Cardiac septum (tissue), 1 donor: ENCODE measurements around the gene GHSR.

DNA sequence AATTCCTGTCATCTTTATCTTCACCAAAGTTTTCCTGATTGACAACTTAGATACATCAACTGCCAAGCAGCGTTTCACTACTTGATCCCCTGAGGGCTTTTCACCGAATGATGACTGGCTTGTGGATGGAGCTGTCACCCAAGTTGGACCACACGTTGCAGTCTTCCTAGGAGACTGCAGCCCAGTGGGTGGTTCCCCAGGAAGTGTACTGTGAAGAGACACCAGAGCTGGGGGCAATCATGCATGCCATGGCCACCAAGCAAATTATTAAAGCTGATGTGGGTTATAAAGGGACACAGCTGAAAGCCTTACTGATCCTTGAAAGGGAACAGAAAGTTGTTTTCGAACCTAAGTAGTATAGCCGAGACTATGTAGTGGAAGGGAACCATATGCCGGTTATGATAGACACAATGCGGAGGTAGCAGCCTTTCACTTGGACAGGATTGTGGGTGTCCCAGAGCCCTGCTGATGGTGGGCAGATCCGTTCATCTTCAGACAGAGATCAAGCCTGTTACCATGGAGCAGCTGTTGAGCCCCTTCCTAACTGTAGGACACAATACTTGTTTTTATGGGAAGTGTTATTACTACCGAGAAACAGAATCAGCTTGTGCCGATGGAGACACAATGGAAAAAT is 20.8 kb downstream of the SAMD7 start:
- PRO-cap = no peak

- PRO-cap = no peak
Measured at GRCh38 chr3:169940647-169940848, 26.1 kb upstream of the SEC62 start.

GRCh38 chr3:169975452-169975753 is 8.8 kb downstream of the SEC62 start:
- PRO-cap = no peak

- PRO-cap = no peak
Measured at GRCh38 chr3:169992598-169993230, 26.1 kb downstream of the SEC62 start.

DNA sequence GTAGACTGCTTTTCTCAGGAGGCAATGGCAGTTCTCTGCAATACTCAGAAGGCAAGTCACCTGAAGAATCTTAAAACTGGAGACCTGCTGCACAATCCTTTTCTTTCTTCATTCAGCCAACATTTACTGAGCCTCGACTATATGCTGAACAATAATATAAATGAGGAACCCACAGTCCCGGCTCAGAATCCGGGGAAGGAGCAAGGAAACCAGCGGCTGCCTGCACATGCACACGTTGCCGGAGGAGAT is 35.2 kb downstream of the SEC62 start:
- PRO-cap = no peak

DNA sequence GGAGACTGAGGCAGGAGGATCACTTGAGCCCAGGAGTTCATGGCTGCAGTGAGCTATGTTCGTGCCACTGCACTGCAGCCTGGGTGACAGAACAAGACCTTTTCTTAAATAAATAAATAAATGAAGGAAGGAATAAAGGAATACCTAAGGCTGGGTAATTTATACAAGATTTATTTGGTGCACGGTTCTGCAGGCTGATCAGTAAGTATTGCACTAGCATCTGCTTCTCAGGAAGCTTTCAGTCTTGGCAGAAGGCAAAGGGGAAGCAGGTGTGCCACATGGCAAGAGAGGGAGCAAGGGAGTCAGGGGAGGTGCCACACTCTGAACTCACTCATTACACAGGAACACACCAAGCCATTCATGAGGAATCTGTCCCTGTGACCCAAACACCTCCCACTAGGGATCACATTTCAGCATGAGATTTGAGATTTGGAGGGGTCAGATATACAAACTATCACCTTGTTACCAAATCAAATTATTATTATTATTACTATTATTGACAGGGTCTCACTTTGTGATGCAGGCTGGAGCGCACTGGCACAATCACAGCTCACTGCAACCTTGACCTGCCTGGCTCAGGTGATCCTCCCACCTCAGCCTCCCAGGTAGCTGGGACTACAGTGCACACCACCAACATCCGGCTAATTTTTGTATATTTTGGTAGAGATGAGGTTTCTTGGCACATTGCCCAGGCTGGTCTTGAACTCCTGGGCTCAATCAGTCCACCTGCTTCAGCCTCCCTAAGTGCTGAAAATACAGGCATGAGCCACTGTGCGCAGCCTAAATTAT is 56.5 kb downstream of the PRKCI start:
- PRO-cap = no peak

DNA sequence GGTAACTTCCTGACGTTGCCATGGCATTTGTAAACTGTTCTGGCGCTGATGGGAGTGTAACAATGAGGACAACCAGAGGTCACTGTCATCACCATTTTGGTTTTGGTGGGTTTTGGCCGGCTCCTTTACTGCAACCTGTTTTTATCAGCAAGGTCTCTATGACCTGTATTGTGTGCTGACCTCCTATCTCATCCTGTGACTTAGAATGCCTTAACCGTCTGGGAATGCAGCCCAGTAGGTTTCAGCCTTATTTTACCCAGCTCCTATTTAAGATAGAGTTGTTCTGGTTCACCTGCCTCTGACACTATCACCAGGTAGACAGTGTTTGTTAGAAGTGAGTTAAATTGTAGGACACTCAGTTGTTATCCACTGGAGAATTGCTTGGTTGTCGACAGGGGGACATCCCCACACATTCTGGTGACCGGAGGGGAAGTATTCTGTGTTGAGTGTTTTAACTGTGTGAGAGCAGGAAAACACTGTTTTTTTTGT is 36.9 kb upstream of the SKIL start:
- PRO-cap = no peak

DNA sequence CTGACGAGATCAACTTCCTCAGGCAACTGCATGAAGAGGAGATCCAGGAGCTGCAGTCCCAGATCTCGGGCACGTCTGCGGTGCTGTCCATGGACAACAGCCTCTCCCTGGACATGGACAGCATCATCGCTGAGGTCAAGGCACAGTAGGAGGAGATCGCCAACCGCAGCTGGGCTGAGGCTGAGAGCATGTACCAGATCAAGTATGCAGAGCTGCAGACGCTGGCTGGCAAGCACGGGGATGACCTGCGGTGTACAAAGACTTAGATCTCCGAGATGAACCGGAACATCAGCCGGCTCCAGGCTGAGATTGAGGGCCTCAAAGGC is 77.4 kb downstream of the CLDN11 start:
- PRO-cap = no peak

- PRO-cap = no peak
Measured at GRCh38 chr3:170778615-170779027, 91.4 kb downstream of the RPL22L1 start.

- PRO-cap = no peak
Measured at GRCh38 chr3:171017178-171017578, 9.3 kb downstream of the SLC2A2 start.

- PRO-cap = no peak
Measured at GRCh38 chr3:171677372-171678204, 132.7 kb downstream of the PLD1 start.

DNA sequence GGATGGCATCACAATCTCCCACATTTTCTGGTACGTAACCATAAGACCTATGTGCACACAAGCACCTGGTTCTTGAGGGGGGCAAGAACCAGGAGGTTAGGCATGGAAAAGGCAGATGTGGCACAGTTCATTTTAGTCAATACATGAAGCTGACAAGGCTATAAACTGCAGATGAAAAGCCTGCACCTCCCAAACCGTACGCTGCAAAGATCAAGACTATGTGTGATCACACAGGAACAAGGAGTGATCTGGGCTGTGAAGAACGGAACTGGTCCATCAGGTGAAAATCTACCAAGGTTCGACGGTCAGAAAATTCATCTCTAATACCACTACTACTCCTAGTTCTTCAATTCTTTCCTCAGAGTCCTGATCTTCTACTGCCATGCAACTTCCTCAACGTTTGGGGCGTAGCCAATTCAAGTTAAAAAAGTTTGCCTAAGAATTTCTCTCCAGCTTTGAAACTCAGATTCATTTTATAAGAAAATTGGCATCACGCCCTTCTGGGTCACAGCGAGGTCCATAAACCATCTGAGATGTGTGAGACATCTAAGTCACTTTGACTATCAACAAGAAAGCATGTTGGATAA is 41.9 kb downstream of the PLD1 start:
- PRO-cap = no peak

- PRO-cap = no peak
Measured at GRCh38 chr3:171777115-171777907, 33.0 kb downstream of the PLD1 start.

- PRO-cap = no peak
Measured at GRCh38 chr3:171825210-171825874, 15.1 kb upstream of the PLD1 start.

DNA sequence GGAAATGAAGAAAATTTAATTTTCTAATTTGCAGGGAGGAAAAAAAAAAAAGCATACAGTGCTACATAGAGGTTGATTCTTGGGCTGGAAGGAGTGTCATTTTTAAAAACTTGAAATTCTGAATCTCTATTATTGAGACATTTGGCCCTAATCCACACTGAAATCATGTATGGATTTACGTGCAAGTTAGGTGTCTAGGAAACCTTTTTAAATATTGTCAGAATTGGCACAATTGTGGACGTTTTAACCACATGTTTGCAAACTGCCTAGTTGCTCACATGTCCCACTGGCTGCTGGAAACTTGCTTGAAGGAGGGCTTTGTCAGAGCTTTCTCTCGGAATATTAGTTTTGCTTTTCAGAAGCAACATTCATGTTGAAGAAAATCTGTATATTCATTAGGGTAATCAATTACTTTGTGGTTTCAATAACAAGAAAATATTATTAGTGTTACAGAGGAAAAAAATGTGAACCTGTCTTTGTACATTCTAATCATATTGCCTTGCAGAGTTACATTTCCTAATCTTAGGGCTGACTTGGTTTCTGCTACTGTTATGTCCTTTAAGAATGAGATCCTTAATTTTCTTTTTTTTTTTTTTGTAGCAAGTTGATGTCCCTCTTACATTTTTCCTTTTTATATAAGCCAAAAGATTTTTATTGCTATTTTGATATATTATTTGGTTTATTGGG is 18.6 kb downstream of the FNDC3B start:
- PRO-cap = no peak

GRCh38 chr3:172071253-172072125 is 32.1 kb downstream of the FNDC3B start:
- PRO-cap = no peak

DNA sequence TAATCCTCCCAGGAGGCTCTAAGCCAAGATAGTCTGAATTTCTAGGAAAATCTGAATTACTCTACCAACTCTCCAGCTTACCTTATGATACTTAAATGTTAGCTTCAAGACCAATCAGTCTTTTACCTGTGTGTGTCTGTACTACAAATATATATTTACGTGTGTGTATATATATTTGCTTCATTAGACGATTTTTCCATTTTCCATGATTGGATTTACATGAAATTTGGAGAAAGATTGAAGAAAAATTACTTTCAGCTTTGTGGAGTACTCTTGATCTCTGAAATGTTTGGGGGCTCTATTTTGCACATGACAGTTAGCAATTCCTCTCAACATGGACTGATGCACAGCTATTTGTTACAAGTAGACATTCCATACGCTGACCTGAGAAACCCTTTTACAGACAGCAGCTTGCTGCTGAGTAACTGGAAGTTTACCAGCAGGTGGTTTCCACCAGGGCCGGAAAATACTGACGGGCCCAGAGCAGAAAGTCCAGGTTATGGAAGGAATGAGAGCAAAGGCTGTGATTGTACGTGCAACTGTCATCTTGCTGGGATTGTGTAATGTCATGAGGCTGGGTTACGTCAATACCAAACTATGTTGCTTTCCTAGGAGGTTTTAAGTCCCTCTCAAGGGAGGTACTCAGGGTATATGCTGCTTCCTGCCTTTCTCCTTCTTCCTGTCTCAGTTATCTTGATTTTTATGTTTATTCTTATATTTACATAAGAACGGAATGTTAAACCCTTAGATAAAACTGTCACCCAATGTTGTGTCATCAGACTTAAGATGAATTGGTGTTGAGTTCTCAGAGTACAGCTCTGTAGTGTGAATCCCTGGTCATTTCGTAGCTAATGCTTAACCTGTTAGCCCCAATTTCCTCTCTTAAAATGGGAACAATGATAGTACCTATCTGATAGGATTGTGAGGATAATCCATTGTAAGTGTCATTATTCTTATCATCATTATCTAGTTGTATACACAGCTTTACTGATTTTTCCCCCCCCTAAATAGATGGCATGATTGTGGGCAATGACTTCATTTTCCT is 101.1 kb downstream of the FNDC3B start:
- PRO-cap = bidirectional peak, plus-strand start at position 632 of the sequence, minus-strand start at position 471 of the sequence

- PRO-cap = no peak
Measured at GRCh38 chr3:172210900-172211496, 171.6 kb downstream of the FNDC3B start.

- PRO-cap = no peak
Measured at GRCh38 chr3:172448302-172448903, at the start of gene GHSR. TSS of gene GHSR (minus strand) at chr3:172448456.

DNA sequence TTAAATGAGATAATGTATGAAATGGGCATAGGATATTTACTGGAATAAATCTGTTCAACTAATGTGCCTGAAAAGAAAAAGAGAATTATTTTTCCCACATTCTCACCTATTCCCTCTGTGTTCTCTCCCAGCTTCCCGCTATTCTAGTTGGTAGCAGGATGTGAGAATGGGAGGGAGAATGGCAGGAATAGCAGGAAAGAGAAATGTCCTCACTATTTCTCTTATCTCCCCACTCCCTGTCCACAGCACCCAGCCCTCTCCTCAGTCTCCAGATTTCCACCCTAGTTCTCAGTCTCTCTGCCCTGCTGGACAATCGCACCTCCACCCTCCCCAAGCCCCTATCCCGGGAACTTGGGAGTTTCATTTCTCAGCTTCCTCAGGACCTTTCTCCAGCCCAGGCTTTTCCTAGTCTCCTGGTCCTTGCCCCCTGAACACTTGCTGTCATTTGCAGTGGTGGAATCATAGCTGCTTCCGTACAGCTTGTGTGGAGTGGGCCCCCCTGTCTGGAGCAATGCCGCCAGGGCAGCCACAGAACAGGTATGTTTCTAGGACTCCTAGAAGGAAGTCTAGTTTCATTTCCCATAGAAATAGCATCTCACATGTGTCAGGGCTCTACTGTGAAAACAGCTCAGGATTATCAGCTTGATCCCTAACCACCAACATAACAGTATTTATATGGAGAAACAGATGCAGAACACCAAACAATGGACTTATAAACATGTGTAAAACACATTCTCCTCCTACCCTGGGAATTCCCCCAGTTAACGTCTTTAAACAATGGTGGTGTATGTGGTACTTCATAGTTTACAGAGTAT is 10.1 kb downstream of the TNFSF10 start:
- PRO-cap = no peak